Peripheral blood mononuclear cell (primary cell): ENCODE measurements around a stretch of chr1.

DNA sequence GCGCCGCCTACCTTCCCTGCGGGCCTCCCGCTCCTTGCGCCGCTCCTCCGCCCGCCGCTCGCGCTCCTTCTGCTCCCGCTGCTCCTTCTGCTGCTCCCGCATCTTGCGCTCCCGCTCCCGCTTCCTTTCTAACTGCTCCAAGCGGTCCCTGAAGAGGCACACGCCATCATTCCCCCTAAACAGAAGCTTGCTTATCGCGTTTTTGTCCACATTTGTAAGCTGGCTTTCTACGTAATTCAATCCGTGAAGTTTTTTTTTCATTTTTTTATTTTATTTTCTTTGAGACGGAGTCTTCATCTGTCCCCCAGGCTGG, 11.9 kb downstream of the CDK11A start:
- PRO-cap, 8 experiments, result peak in 3 of 8 experiments; most common minus-strand start position 67 of the sequence (in 3)

- PRO-cap, 8 experiments, result no peak in any of the 8 experiments
These were observed 20.6 kb downstream of the NADK start for GRCh38 chr1:1757290-1758530.

DNA sequence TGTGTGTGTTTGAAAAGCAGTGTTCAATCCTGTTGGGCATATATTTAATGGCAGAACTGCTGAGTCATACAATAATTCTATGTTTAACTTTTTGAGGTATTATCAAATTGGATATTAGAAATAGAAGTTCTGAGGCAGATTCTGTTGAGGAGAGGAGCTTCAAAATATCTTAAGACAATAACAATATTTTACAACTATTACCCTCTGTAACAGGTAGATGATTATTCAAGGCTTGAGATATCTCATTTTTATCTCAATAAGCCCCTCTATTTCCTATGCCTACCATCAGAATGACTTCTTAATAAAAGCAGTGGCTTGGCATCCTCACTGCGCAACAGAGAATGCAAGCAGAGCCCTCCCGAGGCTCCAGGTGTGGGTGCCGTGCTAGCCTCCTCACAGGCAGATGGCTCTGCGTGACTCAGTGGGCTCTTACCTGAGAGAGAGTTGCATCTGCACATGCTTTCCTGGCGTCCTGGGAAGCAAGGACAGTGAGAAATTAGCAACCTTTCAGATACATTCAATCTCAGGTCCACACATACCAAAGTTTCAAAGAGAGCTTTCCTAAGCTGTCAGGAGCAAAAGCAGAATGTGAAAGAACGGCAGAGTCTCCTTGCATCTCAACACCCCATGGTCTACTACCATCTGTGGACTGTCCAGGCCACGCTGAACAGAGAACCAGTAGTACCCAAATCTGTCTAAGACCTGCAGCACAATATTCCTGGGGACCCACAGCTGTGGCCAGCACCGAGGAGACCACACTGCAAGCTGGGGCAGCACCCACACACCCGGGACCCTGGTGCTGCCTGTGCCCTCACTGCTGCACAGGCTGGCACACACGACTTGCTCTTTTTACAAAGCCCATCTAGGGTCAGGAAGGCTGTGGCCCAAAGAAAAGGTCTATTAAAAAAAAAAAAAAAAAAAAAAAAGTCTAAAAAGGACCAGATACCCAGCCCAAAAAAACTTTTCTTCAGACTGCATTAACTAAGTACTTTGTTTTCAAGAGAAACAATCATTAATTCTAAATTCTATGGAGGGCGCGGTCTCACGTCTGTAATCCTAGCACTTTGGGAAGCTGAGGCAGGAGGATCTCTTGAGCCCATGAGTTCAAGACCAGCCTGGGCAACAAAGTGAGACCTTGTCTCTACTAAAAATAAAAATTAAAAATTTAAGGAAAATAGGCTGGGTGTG, 39.5 kb upstream of the NADK start:
- PRO-cap, 8 experiments, result peak in 1 of 8 experiments; most common minus-strand start position 792 of the sequence (in 1)

DNA sequence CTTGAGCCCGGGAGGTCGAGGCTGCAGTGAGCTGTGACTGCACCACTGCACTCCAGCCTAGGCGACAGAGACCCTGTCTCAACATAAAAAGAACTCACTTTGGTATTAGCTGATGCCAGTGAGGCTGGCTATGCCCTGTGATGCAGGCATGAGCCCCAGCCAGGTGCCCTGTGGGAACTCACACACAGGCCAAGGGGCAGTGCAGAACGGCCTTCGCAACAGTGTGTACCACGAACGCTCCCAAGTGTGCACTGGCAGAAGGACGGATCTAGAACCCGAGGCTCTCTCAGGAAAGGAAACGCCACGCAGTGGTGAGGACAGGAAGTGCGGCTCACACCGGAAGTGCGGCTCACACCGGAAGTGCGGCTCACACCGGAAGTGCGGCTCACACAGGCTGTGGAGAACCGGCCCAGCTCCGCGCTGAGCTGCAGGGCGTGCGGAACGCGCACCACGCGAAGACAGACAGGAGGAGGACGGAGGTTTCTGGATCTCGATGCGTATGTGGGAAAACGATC, 35.7 kb upstream of the TMEM52 start:
- PRO-cap, 8 experiments, result no peak in any of the 8 experiments

- PRO-cap, 8 experiments, result no peak in any of the 8 experiments
These were observed 5.4 kb upstream of the PRKCZ start for GRCh38 chr1:2044652-2045386.

DNA sequence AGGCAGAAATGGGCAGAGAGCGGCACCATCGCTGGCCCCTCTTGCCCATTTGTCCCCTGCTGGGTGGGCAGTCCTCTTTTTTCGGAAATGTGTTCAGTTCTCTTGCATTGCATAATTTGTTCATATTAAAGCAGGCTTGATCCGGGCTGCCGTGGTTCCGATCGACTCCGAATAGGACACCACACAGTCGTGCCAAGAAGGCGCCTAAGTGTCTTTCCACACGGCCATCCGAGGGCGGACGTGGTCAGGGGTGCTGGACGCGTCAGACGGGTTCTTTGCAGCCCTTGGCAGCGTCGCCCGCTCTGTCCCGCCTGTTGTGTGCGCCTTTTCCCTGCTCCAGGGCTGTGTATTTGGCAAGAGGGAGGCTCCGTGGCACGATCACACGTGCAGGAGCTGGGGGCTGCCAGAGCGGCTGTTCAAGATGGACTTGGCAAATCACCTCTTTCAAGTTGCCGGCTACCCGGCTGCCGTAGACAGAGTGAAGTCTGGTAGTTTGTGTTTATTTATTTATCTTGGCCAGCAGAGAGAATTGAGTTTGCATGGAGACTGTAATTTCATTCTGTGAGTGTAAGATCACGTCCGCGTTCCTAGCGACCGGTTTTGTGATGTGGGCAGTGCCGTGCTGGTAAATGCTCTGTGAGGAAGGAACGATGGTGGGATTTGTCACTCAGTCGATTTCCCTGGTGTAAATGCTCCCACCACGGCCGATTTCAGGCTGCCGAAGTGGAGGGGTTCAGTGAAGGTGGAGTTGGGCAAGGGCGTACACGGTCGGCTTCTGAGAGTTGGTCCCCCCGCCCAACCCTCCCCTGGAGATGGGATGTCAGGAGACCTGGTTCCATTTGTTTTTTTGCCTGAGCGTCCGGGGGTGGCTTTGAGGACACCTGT, 31.9 kb downstream of the PRKCZ start:
- PRO-cap, 8 experiments, result no peak in any of the 8 experiments

- PRO-cap, 8 experiments, result no peak in any of the 8 experiments
These were observed 53.0 kb downstream of the PRKCZ start for GRCh38 chr1:2103014-2103767.

- PRO-cap, 8 experiments, result no peak in any of the 8 experiments
These were observed 65.6 kb downstream of the PRKCZ start for GRCh38 chr1:2115739-2116292.

- PRO-cap, 8 experiments, result peak in 4 of 8 experiments; most common plus-strand start chr1:2252851 (in 2)
These were observed 24.5 kb downstream of the SKI start for GRCh38 chr1:2252272-2253296.

DNA sequence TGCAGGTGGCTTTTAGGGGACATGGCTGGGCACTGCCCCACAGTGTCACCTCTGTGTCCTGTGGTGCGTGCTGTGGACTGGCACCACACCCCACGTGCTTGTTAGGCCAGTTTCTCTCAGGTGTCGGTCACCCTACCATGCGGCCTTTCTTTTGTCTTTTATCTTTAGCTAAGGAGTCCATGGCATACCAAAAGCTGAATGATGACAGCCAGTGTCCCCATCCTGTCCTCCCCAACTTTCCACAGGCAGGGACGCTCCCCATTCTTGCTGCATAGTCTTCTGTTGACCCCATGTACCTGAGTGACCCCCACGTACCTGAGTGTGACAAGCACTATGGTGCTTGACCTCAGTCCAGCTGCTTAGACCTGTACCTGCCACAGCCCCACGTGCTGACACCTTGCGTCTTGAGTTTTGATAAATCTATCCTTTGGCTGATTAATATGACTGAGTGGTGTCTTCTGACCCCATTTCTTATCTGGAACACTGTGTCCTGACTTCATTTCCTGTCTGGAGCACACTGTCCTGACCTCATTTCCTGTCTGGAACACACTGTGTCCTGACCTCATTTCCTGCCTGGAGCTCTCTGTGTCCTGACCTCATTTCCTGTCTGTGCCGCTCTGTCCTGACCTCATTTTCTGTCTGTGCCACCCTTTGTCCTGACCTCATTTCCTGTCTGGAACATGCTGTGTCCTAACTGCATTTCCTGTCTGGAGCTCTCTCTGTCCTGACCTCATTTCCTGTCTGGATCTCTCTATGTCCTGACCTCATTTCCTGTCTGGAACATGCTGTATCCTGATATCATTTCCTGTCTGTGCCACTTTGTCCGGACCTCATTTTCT, 27.0 kb downstream of the SKI start:
- PRO-cap, 8 experiments, result peak in 1 of 8 experiments; most common plus-strand start position 557 of the sequence (in 1); most common minus-strand start position 413 of the sequence (in 1)

DNA sequence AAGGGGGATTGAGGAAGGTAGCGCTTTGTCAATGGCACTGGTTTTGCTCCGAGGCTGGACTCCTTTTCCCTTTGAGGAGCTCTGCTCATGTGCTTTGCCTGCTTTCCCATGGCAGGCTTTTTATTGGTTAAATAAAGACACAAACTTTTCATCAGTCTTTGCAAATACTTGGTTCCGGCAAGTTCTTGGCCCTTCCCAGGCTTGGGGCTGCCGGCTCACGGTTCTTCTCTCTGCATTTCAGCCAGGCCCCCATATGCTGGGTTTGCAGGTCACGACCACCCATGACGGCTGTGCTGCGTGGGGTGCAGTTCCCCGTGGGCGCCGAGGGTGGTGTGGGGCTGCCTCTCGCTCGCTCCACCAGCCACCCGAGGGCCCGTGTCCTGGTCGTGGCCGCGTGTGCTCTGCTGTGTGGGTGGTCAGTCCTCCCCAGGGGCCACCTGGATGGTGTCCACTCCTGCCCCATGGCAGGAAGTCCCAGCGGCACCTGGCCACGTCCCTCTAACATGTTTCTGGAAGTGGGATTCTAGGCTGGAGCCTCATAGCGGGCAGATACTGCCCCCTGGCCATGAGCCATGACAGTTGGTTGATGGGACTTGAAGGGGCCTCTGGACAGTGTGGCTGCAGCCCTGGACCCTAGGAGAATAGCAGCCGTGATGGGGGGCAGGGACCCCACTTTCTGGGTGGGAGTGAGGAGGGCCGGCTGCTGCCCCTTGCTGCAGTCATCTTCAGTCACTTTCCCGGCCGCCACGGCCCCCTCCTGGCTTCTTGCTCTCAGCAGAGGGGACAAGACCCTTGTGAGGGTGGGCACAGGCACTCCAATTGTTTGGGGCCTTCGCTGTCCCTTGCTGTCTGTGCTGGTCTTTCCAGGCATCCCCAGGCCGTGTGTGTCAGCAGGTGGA, 46.2 kb downstream of the SKI start:
- PRO-cap, 8 experiments, result peak in 4 of 8 experiments; most common plus-strand start position 287 of the sequence (in 2)

GRCh38 chr1:2288299-2288783, 60.2 kb downstream of the SKI start:
- PRO-cap, 8 experiments, result peak in 4 of 8 experiments; most common plus-strand start chr1:2288568 (in 3)

GRCh38 chr1:2296468-2296999, 68.4 kb downstream of the SKI start:
- PRO-cap, 8 experiments, result no peak in any of the 8 experiments

DNA sequence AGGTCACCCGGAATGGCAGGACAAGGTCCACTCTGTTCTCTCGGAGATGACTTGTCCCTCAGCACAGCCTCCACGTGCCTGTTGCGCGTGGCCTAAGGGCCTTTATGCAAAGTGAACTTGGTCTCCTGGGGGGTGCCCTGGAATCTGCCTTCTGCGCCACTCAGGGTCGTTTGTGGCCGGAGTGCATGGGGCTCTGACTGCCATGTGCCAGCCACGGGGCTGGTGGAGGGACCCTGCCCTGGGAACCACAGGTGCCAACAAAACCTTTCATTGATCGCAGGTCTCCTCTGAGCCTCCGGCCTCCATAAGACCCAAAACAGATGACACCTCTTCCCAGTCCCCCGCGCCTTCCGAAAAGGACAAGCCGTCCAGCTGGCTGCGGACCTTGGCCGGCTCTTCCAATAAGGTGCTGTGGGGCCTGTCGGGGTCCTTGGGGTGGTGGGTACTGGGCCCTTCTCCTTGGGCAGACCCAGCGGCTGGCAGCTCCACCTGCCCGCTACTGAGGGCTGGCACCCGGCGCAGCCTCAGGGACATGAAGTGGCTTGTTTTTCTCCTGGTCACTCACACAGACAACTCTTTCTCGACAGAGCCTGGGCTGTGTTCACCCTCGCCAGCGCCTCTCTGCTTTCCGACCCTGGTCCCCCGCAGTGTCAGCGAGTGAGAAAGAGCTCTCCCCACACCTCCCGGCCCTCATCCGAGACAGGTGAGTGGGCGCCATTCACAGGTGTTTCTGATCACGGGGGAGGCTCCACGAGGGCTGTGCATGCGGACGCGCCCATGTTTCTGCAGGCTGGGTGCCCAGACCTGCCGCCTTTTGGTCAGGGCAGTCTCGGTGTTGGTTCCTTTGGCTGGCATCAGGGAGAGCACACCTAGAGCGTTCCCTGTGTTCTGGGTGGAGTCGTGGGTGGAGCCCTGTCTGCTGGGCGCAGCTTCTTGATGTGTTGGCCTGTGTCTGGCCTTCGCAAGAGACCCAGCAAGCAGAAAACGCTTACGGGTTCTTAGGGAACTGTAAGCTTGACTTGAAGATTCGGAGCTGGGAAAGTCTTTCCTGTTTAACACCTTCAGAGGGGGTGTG, 74.9 kb downstream of the SKI start:
- PRO-cap, 8 experiments, result peak in 2 of 8 experiments; most common plus-strand start position 118 of the sequence (in 1)

- PRO-cap, 8 experiments, result no peak in any of the 8 experiments
These were observed 76.1 kb downstream of the SKI start for GRCh38 chr1:2304240-2304579.

- PRO-cap, 8 experiments, result no peak in any of the 8 experiments
These were observed 55.4 kb downstream of the MORN1 start for GRCh38 chr1:2335914-2336308.

DNA sequence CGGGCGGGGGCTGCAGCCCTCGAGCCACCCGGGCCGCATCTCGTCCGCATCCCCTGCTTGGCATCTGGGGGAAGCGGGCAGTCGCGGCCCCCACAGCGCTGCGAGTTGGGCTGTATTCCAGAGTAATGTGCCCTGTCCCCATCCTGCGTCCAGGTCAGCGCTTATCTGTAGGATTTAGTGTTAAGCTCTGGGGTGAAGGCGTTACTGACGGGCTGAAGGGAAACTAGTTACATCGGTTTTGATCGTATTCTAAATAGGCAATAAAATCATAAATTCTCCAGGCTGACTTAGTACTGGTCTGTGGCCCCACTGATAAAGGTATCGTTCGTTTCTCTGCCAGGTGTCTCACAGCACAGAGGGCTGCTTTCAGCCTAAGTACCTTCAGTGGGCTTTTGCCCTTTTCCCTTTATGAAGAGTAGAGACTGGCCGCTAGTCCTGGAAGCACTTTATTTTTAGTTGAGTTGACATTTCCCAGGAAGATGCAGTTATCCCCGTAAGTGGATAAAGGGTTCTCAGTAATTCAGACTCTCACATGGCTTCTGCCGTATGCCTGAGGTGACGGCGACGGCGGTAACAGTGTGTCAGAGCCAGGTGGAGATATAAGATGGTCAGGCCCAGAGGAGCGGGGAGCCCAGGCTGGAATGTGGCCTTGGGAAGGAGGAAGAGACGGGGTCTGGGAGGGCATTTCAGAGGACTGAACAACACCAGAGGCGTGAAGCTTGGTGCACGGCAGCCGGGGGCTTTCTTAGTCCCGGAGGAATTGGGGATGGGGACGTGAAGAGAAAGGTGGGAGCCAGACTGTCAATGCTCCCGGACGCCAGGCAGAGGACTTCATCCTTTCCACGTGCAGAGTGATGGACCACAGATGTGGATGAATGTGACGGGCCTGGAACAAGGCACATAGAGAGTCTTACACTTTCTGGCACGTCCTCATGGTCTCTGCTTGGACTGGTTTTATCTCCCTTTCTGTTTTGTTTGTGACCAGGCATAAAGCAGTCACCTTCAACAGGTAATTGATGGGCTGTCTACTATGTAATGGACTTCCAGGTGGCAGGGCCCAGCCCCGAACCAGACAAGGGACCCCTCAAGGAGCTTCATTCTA, 933 bp downstream of the RER1 start:
- PRO-cap, 8 experiments, result peak in 2 of 8 experiments; most common plus-strand start position 414 of the sequence (in 1)

DNA sequence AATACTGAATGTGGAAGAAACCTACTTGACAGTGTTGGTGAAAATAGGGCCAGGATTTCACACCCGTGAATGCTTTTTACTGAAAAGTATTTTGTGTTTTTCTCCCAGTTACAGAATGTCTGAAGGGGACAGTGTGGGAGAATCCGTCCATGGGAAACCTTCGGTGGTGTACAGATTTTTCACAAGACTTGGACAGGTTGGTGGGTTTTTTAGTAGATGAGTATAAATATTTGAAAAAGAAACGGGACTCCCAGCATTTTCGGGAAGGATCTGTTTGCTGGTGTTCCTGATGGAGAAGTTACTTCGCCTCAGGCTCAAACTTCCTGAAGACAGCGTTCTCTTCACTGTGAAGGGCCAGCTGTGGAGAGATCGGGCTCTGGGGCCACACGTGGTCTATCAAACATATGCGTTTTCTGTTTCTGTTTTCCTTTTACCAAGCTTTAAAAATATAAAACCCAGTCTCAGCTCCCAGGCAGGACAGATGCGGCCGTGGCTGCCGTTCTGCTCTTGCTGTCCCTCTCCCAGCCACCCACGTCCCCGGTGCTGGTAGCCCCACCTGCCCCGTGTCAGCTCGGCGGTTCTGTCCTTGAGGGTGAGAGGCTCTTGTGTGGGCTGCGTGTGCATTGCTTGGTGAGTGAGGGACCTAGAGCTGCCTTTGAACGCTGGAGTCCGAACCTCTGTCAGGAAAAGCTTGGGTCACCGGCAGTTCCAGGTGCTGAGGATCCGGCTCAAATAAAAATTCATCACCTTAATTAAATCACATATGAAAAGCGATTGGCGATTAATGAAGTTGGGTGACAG, 4.2 kb downstream of the RER1 start:
- PRO-cap, 8 experiments, result no peak in any of the 8 experiments

GRCh38 chr1:2504987-2505601, 21.3 kb downstream of the PANK4 start:
- PRO-cap, 8 experiments, result no peak in any of the 8 experiments

GRCh38 chr1:2522289-2522599, 4.2 kb downstream of the PANK4 start:
- PRO-cap, 8 experiments, result no peak in any of the 8 experiments